ENCODE measurements around a stretch of chr4.

- PRO-cap = no peak
Observed at GRCh38 chr4:184854607-184855132, 28.9 kb upstream of the ACSL1 start.

DNA sequence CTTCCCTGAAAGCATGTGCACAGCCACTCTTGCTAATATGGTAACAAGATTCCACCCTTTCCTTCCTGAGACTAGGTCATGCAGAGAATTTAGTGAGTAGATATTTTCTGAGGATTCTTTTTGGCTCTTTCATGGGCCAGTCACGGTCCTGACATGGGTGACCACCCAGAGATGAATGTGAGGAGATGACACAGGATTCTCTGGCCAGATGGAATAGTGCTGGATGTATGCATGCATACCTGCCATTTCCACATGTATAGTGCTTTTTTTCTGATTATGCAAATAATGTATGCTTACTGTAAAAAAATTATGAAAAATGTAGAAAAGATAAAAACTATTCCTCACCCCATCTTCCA is 69.7 kb upstream of the ACSL1 start:
- PRO-cap = bidirectional peak, plus-strand start at position 62 of the sequence, minus-strand start outside the sequence

- PRO-cap = no peak
Observed at GRCh38 chr4:185004450-185005025, 13.8 kb upstream of the HELT start.

- PRO-cap = no peak
Observed at GRCh38 chr4:185219487-185219797, 10.0 kb downstream of the SNX25 start.

- PRO-cap = no peak
Observed at GRCh38 chr4:185272305-185272695, 62.9 kb downstream of the SNX25 start.

GRCh38 chr4:185286999-185288318 is 78.1 kb downstream of the SNX25 start:
- PRO-cap = no peak

DNA sequence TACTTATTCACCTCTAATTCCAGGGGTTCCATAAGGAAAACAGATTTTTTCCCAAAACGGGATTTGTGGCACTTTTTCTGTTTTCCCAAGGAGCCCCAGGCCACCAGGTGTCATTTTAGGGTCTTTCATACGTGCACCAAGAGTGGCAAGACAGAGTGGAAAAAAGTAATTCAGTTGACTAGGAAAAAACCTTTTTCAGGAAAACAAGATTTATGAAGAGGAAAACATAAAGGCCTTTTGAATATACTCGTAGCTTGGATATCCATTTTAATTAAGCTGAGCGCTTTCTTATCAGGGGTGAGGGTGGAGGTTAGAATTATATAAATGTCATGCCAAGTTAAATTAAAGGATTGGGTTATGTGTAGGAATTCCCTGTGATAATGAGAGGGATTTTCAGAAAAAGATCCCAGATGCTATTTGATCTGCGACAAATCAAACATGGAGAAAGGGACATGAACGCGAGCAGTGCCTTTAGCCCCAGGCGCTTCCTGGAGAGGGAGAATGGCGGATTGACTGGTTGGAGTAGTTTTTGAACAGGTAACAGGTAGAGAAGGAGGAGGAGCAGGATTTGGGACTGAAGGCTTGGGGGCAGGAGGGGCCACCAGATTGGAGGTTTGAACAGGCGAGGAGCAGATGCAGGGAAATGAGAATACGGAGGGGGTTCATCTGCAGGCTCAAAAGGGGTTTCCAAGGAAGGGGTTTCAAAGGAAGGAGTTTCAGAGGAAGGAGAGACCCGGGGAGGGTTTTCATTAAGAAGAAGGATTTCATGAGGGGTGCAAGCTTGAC is 67.2 kb downstream of the LRP2BP start:
- PRO-cap = no peak

DNA sequence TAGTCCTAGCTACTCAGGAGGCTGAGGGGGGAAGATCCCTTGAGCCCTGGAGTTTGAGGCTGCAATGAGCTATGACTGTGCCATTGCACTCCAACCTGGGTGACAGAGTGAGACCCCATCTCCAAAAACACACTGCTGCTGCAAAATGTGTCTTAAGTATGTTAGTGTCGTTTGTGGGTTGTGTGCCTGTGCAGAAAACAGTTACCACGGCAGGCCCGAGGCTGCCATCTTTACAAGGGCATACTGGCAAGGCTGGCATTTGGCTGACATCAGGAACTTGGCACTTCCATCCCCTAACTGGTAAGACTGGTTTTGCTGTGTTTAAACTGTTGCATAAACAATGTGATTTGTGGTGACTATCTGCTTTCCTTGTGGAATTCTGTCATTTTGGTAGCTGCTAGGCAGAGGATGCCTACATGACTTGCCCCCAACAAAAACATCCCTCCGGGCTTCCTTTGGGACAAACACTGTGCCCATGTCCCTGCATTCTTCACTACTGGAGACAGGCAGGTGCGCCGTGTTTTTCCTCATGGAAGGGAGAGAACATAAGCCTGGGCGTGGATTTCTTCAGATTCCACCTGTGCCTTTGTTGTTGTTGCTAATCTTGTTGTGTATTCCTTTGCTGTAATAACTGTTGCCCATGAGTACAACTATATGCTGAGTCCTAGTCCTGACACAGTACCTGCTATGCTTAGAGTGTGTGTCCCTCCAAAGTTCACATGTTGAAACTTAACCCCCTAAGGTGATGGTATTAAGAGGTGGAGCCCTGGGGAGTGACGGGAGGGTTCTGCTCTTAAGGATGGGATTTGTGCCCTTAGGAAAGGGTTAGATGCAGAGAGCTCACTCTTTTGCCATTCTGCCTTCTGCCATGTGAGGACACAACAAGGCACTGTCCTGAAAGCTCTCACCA is 12.1 kb downstream of the LRP2BP start:
- PRO-cap = no peak

- PRO-cap = no peak
Observed at GRCh38 chr4:185405491-185406111, 9.0 kb downstream of the ANKRD37 start.

- PRO-cap = no peak
Observed at GRCh38 chr4:185411584-185412094, 14.1 kb downstream of the UFSP2 start.

- PRO-cap = no peak
Observed at GRCh38 chr4:185542928-185543347, 7.6 kb upstream of the PDLIM3 start.

GRCh38 chr4:185587154-185588426 is 52.3 kb upstream of the PDLIM3 start:
- PRO-cap = bidirectional peak, plus-strand start at chr4:185587708, minus-strand start at chr4:185587482

GRCh38 chr4:185656312-185657209 is 121.3 kb upstream of the PDLIM3 start:
- PRO-cap = bidirectional peak, plus-strand start at chr4:185656832, minus-strand start at chr4:185656724; unidirectional peak, minus-strand start at chr4:185656964

DNA sequence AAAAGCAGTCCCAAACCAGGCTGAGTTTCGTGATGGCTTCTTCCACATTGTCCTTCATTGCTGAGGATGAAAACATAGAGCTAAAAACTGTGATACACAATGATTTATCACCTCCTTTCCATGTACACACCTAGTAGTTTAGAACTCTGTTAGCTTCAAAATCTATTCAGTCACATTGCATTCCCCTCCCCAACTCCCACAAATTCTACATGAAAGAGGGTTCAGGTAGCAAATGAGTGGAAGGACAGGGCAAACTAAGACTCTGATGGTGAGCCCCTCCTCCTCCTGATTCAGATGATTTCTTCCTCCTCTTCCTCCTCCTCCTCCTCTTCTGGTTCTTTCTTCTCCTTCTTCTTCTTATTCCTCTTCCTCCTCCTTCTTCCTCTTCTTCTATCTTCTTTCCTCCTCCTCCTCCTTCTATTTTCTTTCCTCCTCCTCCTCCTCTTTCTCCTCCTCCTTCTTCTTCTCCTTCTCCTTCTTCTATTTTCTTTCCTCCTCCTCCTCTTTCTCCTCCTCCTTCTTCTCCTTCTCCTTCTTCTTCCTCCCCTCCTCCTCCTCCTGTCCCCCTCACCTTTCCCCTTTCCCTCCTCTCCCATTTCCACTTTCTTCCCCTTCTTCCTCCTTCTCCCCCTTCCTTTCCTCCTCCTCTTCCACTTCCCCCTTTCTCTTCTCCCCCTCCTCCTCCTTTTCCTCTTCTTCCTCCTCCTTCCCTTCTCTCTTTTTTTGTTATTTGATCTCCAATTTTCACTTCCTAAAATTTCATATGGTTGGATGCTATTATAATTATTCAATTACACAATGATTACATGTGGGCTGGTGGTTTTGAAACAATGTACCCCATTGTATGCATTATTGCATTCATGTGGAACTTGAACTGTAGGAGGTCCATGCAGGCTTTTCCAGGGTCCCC is 68.3 kb downstream of the SORBS2 start:
- PRO-cap = no peak

DNA sequence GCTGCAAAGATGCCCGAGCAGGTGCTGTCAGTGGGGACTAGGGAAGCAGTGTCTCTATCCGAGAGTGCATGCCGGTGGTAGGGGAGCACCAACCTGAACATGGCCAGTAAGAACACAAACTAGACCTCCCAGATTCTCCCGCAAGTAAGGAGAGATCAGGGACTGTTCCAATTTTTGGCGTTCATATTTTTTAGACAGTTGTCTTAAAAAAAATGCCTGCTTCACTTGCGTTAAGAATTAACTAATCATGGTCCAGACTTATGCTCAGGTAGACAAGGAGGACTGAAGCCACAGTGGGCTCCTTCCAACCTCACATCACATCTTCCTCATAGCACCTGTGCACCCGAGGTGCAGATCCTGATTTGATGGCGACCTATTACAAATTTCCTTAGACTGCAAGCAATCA is 66.8 kb downstream of the SORBS2 start:
- PRO-cap = no peak

DNA sequence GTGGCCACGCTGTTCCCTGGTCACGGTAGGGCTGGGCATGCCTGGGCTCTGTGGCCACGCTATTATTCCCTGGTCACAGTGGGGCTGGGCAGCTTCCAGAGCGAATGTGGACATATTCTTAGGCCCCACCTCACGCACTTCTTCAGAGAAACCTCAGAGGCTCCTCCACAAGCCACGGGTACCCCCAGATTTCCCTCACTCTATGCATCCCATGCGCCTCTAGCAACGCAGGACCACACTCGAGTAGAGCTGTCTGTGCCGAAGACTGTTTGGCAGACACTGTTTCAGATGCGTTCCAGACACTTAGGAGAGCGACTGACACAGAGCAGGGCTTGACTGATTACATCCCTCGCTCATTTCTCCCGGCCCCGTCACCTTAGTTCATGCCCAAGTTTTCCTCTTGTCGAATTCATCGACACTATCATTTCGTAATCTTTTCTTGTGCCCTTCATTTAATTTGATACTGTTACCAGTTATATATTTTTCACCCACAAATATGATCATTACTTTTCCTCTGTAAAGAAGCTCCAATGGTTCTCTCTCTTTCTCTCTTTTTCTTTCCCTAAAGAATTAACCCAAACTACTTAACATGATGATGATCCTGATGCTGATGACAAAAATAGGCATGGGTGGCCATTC is 15.0 kb downstream of the SORBS2 start:
- PRO-cap = no peak

- PRO-cap = no peak
Observed at GRCh38 chr4:185810461-185811566, 1.2 kb downstream of the SORBS2 start.

- PRO-cap = no peak
Observed at GRCh38 chr4:185838475-185839667, 26.9 kb upstream of the SORBS2 start.

DNA sequence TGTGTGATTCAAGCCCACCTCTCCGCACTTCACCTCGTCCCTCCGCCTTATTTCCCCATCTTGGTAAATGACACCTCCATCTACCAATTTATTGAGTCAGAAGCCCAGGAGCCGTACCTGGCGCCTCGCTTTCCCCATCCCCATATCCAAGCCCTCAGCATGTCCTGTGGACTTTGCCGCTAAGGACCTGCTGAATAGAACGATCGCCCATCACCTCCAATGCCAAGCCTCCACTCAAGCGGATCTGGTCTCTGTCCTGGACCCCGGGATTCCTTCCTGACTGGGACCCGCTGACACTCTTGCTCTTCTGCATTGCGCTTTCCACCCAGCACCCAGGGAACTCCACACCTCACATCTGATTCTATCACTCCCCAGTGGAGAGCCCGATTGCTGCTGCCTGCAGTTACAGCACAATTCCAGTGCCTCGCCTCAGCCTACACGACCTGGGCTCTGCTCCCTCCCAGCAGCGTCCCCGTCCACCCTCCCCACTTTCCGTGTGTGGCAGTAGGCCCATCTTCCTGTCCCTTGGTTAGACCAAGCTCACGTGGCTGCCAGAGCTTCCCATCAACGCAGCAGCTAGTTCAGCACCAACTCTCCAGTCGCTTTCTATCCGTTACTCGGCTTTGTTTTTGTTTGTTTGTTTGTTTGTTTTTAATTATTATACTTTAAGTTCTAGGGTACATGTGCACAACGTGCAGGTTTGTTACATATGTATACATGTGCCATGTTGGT is 66.5 kb upstream of the SORBS2 start:
- PRO-cap = no peak

GRCh38 chr4:185932075-185932511 is 120.1 kb upstream of the SORBS2 start:
- PRO-cap = no peak

All from sciatic nerve (tissue), 1 donor.